AG09319 (cell line): ENCODE measurements around the gene PREP.

DNA sequence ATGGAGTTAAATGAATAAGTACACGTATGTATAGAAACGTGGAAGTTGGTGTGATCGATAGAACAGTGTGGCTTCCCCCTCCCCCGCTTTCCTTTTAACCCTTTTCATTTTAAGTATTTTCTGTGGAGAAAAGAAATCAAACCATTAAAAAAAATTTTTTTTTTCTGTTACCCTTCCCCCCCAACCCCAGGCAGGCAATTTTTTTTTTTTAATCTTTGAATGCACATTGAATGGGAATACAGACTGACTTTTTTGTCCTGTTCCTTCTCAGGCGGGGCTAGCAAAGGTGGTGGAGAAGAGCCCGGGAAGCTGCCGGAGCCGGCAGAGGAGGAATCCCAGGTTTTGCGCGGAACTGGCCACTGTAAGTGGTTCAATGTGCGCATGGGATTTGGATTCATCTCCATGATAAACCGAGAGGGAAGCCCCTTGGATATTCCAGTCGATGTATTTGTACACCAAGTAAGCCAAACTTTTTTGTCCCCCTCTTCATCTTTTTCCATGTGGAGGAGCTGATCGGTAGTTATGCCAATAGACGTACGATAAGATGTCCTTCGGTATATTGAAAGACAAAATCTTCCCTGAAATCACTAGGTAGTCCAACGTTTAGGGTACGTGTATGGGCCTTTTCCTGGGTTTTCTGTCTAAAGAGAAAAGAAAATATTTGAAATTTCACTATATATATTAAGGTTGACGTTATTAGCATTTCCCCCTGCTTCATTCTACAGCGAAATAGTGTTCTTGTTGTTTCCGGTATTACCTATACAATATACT is 1.1 kb downstream of the LIN28B start:
- RRBS = no CpG with 5 or more reads among the region's 22 CpGs

DNA sequence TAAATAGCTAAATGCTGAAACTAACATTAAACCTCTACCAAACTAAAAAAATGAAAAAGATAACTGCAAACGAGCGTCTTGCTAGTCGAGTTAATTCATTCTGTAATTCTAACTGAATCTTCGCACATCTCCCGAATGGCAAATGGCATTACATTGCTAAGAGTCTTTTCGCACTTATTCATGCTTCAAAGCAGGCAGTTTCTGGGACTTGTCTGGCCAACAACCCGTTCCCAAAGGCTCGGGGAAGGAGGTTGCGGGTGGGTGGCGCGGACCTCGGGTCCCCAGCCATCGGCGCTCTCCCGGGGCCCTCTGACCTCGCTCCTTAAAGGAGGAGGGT is 940 bp downstream of the BVES start:
- RRBS = no CpG with 5 or more reads among the region's 16 CpGs

DNA sequence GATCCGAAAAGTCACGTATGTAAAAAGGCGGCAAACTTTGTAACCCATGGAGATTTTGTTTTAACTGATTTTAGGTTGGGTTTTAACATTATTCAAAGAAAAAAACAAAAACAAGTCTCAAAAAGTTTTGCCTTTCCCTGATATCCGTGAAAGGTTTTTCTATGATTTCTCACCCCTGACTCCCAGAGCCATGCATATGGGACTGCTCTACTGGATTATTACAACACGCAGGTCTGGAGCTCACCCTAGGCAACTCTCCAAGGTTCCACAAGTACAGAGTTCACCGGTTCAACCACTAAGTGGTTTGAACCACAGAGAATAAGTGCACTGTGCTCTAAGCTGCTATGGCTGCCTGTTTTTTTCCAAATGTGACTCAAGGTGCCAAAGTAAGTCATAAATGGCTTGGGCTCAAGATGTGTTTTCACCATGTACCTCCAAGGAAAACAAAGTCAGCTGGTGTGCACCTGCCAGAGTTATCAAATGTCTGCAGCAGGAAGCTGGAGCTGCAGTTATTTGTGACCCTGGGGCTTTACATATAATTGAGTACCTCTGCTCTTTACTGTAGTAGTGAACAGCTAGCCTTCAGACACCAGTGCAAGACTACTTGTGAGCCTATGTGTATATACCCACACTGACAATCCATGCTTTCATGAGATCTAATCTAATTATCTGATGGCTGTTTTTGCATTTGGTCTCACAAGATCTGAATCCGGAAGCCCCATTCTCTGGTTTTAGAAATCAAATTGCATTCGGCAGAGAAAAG is 76.7 kb downstream of the PREP start:
- RRBS = no CpG with 5 or more reads among the region's 8 CpGs

DNA sequence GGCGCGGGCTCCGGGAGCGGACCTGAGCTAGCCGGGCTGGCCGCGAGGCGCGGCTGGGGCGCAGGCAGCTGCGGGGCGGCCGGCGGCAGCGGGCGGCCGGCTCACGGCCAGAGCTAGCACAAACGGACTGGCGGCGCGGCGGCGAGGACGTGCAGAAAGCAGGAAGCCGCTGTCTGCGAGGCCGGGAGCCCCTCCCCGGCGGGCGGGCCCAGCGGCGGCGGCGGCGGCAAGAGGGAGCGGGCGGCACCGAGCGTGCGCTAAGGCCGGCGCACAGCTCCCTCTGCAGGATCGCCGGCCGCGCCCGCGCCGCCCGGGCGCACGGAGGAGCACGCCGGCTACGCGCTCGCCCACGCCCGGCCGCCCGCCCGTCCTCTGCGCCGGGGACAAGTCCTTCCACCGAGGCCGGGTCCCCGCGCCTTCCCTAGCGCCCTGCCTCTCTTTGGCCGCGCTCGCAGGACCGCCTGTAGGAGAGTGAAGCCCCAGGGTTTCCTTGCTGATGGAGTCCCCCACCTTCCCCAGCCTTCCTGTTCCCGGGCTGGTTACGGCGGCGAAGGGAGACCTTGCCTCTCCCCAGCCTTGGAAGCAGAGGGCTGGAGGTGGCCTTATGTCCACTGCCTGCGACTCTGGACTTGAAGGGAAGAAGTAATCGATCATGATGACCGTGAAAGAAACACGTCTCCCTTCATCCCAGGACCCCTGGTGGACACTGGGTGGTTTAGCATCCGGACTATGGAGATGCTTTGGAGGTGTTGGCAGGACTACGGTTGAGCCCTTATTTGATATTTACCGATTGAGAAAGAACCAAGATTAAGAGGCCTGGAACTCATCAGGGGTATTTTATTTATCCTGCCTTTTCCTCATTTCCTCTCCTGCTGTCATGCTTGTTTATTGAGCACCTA is at the start of gene PREP:
TSS of gene PREP (minus strand) at position 160 of the 899 bp plus-strand sequence.
- RRBS = 1% methylated on average over 34 of the region's 85 CpGs

DNA sequence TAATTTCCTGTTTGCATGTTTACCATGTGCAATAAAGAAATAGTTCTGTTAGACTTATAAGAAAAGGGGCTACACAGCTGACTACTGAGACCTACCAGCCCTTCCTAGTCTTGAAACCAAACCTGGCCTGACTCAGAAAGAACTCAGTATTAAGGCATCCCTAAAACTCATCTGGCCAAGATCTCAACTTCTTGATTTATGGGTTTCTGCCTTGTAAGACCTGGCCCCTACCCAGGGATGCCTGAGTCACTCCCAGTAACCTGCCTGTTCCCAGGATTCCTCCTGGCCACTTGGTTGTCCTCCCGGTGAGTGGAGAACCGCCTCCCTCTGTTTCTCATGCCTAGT is 189.4 kb upstream of the PREP start:
- RRBS = no CpG with 5 or more reads among the region's 2 CpGs

DNA sequence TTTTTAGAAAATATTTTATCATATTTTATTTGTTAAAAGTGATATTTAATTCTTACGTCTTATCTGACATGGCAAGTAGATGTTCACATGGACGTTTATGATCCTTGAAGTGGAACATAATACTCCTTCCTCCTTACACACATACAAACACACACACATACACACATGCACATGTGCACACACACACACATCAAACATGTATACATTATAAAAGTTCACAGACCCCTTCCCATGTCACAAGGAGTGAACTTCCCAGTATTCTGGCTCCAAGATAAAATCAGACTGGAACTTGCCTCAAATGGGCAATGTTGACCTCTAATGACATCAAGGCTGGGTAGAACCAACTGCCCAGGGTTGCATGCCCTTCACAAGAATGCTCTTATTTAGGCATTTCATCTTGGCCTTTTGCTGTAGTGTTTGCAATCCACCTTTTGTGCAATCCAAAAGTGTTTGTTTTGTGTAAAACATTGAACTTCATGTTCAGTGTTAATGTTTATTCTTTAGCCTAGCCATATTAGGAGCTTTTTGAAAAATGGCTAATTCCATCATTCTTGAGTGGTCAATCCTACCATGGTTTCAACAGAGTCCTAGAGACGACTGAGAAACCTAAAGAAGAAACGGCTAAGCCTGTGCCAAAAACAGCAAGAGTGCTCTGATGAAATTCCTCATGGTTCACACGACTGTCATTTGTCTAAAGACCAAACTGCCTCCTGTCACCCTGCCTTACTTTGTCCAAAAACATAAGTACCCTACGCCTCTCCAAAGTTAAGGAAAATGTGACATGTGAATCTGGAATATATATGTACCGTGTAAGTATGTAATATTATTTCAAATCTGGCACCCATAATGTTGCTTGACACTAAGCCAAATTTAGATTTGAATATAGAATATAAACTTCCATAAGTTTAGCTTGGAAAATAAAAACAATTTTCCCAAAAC is 279.7 kb upstream of the PRDM1 start:
- RRBS = no CpG with 5 or more reads among the region's 7 CpGs

GRCh38 chr6:105993260-105994012 is 92.7 kb upstream of the PRDM1 start:
- RRBS = no CpG with 5 or more reads among the region's 20 CpGs

GRCh38 chr6:106097049-106098375 is 11.4 kb downstream of the PRDM1 start:
- RRBS = no CpG with 5 or more reads among the region's 21 CpGs

DNA sequence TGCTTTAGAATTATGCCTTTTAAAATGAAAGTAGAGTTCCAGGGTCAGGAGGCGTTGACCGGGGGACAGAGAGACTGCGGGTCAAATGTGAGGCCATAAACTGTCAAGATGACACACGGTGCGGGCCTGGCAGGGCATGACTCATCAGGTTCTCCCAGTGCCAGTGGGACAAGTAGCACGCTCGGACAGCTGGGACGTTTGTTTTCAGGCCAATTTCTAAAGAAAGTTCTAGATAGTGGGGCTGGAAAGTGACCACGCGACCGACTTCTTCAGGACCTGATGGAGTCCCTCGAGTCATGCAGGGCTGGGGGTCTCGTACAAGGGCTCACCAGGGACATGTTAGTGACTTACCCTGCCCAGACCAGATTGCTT is 49.1 kb downstream of the PRDM1 start:
- RRBS = no CpG with 5 or more reads among the region's 13 CpGs

GRCh38 chr6:106270768-106271476 is 54.6 kb downstream of the ATG5 start:
- RRBS = no CpG with 5 or more reads among the region's 2 CpGs

DNA sequence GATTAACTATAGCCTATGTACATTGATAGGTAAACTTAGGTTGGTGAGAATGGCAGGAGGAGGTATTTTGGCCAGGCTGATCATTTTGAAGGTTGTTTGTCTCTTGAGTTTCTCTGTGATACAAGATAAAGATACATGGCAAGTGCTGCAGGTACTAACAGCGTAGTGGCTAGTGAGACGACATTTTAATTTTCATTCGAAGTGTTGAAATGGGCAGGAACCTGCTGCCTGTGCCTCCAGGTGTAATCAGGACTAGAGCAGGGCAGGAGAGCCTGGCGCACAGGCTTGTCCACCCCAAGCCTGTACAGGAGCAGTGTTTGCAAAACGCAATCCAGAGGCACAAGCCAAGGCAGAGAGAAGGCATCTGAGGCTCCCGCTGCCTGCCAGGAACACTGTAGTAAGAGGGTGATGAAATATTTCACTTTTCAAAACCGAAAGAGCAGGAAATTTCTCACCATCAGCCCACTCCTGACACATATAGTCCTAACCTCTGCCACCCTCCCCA is 132.6 kb downstream of the RTN4IP1 start:
- RRBS = no CpG with 5 or more reads among the region's 7 CpGs

DNA sequence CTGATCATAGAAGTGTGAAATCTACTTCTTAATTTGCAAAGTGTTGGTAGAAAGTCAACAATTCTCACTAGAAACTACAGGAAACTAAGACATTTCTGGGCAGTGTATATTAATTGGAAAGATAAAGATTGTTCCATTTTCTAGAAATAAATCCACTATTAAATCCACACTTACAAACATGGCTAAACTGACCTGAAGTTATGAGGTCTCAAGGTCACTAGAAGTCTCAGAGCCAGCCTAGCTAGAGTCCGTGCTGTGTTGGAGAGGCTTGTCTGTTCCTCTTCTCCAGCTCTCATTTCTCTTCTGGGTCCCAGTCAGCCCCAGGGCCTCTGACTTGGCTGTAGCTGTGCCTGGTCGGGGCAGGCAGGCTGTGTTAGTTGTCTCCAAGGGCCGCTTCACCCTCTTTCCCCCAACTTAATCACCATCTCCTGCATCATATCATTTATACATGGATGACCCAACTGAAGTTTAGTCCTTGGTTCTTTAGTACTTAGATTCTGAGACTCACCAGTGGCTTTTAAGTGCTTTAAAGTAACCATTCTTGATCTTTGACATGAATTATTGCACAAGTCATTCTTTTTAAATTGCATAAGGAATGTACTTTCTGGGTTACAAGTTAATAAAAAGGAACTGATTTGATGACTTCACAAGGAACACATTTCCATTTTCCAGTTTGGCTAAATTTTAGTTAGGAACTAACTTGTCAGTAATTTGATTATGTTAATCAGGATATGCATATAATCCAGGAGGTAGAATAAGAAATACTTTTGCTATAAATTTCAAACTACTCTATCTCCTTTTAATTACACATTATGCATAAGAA is 127.4 kb downstream of the RTN4IP1 start:
- RRBS = no CpG with 5 or more reads among the region's 3 CpGs

DNA sequence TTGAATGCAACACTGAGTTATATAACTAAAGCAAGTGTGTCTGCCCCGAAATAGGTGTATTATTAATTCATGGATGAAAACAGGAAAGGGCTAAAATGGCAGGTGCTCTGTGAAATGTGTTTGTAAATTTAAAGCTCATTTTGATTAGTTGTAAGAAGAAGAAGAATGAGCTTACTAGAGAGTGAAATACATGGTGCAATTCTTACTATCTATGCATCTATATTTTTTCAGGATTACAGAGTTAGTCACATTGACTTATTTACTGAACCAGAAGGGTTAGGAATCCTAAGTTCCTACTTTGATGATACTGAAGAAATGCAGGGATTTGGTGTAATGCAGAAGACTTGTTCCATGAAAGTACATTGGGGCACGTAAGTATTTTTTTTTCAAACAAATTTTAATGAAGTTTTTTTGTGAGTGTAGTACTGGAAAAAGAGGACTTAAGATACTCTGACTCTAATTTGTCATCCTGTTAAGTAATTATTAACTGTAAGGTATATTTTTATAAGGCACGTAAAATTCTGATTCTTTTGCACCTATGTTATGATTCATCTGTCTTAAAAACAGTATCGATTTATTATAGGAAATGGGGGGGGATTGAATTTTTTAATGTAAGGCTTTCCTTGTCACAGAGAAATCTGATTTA is 99.2 kb downstream of the RTN4IP1 start:
- RRBS = no CpG with 5 or more reads among the region's 4 CpGs

DNA sequence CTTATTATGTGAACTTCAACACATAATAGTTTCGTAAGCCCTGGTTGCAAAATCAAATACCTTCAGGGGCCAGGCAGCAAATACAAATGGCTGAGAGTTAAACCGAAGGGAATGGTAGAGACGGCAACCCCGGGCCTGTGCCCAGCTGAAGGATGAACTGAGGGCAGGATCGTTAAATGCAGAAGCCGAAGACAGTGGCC is 88.4 kb downstream of the RTN4IP1 start:
- RRBS = no CpG with 5 or more reads among the region's 6 CpGs

GRCh38 chr6:106561056-106561505 is 68.2 kb downstream of the RTN4IP1 start:
- RRBS = no CpG with 5 or more reads among the region's 6 CpGs

GRCh38 chr6:106567936-106568235 is 61.4 kb downstream of the RTN4IP1 start:
- RRBS = no CpG with 5 or more reads among the region's 7 CpGs

DNA sequence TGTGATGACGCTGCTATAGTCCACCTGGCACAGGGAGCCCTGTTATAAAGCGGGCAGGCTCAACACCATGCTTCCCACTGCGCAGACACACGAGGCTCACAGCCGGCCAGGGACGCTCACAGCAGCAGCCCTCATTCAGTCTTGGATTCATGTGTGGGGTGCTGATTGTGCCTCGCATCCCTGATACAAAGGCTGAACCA is 54.2 kb downstream of the RTN4IP1 start:
- RRBS = no CpG with 5 or more reads among the region's 7 CpGs

DNA sequence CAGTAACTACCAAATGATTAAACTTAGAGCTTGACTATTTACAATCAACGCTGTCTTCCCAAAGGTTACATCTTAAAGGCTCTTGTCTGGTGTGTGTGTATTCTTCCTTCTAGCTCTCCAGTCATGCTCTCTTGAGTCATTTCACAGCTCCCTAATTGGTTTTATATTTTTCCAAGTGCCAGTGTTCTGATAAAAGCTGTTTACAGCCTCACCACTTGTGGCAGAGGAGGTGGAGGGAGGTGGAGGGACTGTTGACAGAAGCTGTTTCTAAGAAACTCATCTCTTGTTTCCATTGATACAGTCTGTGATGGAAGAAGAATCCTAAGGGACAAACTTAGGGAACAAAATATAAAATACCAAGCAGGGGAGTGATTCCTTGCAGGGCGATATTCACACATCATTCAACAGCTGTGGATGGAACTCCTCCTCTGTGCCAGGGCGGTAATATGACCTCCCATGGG is 64.0 kb downstream of the QRSL1 start:
- RRBS = no CpG with 5 or more reads among the region's 3 CpGs

GRCh38 chr6:106702023-106702432 is 72.7 kb downstream of the QRSL1 start:
- RRBS = no CpG with 5 or more reads among the region's 4 CpGs